ENCODE results near the gene SMCO2.

- PRO-cap, result no peak
Observed at GRCh38 chr12:26396437-26396908, 201.1 kb downstream of the SSPN start.

- PRO-cap, result no peak
Observed at GRCh38 chr12:26459601-26460501, 264.5 kb downstream of the SSPN start.

DNA sequence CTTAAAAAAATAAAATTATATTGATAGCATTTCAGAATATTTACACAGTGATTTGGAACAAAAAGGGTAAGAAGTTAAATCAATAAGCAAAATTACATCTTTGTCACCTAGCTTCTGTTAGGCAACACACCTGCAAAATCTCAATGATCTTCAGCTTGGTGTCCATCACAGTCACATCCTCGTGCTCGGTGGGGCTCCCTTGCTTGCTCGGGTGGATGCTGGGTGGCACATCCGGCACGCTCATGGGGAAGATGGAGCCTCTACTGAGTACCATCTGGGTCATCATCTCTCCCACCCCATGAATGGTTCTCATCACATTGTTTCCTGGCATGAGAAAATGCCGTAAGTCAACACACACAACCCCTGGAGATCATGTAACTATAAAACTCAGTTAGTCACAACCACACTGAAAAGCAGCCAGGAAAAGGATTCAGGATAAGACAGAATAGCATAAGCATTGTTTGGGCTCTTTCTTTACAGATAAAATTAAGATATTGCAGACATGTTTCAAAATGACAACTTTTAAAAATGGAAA, 201.2 kb downstream of the ITPR2 start:
- PRO-cap, result no peak

GRCh38 chr12:26651669-26652564, 181.1 kb downstream of the ITPR2 start:
- PRO-cap, result no peak

DNA sequence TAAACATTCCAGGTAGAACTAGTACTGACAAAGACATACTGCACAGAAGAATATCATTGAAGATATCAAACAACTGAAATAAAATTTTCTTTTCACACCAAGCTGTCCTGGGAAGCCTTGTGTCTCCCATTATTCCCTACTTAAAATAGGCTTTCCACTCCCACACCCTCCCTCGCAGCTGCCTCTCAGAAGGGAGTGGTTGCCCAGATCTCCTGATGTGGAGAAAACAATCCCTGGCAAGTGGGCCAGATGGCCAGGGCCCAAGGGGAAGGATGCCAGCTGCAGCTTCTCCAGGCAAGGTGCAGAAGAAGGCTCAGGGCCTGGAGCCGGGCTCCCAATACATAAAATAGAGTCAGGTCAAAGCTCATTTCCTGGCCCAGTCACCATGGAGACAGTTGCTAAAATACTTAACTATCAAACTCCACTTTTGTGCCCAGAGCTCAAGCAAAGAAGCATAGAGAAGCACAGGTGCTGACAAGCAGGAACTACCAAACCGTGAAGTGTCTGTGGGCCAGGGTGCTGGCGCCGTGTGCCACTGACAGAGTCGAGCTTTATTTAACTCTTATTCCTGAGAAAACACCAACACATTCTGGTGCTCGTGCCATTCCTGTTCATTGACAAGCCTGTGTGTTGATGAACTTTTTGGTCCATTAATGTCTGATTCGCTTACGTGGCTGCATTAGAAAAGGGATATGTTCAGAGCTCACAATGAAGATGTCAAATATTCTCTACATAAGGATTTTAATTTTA, 45.7 kb upstream of the ITPR2 start:
- PRO-cap, result unidirectional peak, minus-strand start at position 142 of the sequence

GRCh38 chr12:27013496-27013848, 712 bp downstream of the TM7SF3 start:
- PRO-cap, result no peak

DNA sequence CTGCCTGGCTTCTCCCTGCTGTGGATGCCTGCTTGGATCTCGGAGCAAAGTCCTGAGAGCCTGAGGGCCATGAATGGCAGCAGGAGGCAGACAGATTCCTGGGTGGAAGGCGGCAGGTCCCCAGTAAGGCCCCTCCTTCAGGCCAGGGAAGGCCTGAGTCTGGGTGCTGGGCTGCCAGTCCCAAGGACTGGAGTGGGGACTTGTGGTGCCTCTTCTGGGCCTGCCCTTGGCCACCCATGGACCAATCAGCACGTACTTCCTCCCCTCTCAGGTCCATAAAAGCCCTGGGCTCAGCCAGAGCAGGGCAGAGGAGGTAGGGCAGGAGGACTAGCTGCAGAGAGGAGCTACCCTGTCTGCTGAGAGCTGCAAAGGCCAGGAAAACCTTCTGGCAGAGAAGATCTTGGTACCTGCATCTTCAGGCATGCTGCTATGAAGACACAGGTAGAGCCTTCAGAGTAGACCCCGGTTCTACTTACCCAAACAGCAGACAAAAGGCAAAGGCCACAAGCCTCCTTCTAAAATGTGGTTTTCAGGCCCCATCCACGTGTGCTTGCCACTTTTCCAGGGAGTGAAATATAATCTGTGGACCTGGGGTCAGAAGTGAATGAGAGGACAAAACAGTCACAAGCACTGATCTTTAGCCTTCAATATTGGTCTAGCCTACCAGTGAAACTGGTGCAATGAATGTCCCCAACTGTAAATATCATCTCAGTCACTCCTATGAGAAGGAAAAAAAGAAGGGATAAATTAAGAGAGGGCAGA, 29.8 kb upstream of the STK38L start:
- PRO-cap, result no peak

DNA sequence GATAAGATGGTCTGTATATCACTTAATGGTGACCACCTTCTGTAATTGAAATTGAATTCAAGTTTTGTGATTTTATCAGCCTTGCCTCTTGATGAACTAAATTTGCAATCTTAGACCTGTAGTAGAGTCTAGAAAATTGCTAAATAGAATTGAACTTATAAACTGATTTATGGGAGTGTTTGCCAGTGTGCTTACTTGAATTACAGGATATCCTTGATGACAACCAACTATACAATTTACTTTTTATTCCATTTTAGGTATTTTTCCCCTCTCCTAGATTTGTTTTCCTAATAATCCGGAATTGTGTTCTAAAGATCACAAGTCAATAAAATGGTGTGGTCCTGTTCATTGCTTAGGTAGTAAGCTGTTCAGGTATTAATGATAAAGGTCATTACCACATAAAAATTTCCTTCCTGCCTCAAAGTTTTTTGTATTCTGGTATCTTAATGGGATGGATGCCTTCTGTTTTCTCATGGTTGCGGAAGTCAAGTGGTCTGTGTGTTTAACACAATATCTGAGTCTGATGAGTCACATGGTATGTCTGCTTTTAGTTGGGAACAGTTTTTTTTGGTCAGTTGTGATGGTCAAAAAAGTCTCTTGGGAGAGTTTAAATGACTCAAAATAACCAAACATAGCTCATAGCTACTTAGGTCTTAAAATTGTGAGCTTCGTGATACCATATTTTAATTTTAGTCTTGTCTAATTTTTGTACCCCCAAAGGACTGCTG, 40.5 kb downstream of the STK38L start:
- PRO-cap, result unidirectional peak, minus-strand start at position 487 of the sequence

- PRO-cap, result no peak
Observed at GRCh38 chr12:27446594-27446964, at the start of gene SMCO2. TSS of gene SMCO2 (plus strand) at chr12:27446736.

DNA sequence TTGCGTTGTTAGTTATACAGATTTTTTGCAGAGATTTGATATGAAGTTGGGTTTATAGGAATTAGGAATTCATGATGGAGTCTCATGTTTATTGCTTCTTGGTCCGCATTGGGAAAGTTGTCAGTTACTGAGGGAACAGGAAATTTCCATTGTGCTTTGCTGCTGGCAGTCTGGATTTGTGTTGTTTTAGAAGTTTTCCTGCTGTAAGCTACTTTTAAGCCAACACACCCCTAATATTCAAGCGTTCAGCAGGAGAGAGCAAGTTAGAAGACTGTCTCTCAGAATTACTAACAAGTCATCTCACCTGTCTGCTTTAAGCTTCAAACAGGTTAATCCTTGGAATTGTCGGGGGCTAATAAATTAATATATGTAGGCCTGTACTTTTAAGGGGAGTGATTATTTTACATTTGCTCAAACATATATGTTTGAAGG, 32.5 kb downstream of the PPFIBP1 start:
- PRO-cap, result unidirectional peak, plus-strand start at position 240 of the sequence

DNA sequence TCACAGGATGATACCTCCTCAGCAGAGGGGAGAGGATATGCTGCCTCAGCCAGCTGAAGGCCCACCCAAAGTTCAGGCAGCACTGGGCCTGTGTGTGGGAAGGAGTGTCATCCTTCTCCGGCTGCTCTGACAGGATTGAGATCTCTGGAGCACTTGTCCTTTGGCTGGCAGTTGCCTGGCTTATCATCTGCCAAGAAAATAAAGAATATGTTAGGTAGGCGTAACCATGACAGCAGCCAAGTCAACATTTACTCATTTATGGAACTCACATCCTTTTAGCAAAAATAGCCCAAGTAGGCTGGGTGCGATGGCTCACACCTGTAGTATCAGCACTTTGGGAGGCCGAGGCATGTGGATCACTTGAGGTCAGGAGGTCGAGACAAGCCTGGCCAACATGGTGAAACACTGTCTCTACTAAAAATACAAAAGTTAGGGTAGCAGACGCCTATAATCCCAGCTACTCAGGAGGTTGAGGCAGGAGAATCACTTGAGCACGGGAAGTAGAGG, 68.6 kb downstream of the PPFIBP1 start:
- PRO-cap, result unidirectional peak, minus-strand start at position 128 of the sequence

- PRO-cap, result no peak
Observed at GRCh38 chr12:27595121-27595684, 71.2 kb downstream of the PPFIBP1 start.

- PRO-cap, result no peak
Observed at GRCh38 chr12:27798690-27799038, 18.6 kb upstream of the MANSC4 start.

- PRO-cap, result no peak
Observed at GRCh38 chr12:28191551-28192316, 1.5 kb downstream of the CCDC91 start.

- PRO-cap, result no peak
Observed at GRCh38 chr12:28242017-28242821, 52.0 kb downstream of the CCDC91 start.

- PRO-cap, result no peak
Observed at GRCh38 chr12:29041873-29042149, 107.3 kb upstream of the FAR2 start.

DNA sequence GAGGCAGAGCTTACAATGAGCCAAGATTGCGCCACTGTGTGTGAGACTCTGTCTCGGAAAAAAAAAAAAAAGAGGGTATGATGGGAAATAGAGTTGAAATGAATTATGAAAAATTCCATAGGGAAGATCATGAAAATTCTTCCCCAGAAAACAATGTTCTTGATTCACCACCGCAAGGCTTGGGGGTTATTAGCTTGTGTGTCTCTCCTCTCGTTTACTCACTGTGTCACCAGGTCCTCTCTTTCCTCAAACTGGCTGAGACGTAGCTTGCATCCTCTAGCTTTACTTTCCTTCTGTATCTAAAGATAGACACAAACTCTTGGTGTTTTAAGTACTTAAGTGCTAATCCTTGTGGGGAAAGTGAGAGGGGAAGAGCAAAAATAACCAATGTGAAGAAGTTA, 10.4 kb downstream of the FAR2 start:
- PRO-cap, result no peak

GRCh38 chr12:29241537-29242754, 92.9 kb downstream of the FAR2 start:
- PRO-cap, result no peak

DNA sequence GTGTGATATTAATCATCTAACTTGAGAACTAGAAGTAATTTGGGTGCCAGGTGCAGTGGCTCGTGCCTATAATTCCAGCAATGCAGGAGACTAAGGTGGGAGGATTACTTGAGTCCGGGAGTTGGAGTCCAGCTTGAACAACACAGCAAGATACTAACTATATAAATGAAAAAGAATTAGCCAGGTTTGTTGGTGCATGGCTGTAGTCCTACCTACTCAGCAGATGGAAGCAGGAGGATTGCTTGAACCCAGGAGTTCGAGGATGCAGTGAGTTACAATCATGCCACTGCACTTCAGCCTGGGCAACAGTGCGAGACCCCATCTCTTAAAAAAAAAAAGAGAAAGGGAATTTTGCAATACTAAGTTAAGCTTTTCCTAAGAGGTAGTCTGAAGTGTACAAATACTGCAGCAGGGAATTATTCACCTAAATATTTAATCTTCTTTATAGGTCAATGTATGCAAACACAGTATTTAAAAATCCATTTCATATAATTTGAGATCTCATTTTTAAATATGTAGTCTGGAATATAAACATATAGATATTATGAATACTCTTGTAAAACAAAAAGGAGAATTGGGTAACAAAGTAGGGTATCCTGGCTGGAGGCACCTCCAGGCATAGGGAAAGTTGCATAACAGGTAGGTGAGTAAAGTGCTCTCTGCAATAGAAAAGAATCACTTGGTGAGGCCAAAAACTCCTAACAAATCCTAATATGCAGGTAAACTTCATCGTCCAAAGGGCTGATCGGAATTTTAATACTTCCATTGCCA, 42.5 kb downstream of the ERGIC2 start:
- PRO-cap, result no peak

GRCh38 chr12:29439375-29439974, 58.0 kb downstream of the OVCH1 start:
- PRO-cap, result no peak

Measured in parotid gland (tissue), 1 donor.